Mesenchymal stem cell of Wharton's jelly (primary cell): ENCODE measurements around a stretch of chr17.

DNA sequence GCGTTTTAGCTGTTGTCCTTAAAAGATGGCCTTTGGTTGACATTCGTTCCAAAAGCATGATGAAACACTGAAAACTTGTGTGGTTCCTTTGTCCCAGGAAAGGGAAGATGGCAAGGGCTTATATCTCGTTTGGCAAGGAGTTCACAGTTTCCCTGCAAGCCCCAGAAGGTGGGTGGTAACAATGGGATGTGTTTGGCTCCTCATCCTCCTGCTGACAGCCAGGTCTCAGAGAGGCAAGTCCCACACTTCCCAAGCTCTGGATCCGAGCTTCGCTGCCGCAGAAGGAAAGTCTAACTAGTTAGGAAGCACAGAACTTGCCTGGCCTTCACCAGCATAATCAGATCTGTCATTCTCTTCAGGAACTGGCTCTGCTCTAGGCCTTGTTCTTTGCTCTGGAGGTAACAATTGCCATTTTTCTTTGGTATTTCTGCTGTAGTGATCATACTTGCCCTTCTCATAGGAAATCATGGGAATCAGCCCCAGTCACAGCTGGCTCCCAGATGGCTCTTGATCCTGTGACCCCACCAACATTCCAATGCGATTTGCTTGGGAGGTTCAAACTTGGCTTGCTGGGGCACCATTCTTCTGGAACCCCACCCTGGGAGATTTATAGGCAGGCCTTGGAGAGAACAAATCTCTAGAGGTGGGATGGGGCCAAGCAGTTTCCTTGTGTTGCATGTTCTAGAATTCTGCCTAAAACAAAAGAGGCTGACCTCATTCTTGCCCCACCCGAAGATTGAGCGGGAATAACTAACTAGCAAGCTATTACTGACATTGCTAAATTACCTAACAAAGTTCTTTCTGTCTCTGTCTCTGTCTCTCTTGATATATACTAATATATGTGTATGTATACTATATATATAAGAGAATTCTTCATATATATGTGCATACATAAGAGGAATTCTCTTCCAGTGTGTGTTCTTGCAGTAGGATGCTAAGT is 18.0 kb downstream of the KPNA2 start:
- CAGE, long polyA plus RNA = no peak

DNA sequence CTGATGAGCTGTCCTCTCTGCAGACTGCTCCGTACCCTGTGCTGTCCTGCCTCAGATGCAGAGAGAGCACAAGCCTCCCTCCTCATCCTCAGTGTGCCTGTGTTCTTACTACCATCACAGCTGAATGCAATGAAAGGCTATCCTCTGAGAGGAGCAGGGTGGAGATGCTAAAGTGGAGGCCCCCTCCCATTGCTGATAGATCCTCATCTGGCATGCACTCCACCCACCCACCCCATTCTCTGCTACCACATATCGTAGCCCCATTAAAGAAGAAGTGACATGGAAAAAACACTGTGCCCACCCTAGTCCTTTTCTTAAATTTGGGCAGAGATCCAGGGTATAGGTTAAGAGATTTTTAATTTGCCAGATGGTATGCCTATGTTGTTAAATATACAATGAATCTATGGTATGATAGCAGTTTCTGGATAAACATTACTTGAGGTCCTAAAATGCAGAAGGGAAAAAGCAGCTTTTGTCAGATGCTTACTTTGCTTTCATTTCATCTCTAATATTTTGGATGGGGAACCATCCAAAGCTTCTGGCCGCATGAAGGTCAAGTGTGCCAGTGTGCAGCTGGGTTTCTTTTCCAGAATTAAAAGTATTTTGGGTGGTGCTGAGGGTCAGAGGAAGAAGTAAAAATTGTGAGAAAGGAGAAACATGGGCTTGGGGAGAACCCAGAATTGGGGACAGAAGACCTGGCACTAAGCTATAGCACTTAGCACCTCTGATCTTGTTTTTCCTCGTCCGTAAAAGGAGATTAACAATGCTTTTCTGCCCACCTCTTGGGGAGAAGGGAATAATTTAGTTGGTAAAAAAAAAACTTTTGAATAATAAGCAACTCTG is 93.3 kb downstream of the KPNA2 start:
- CAGE, long polyA plus RNA = no peak

GRCh38 chr17:68183963-68184672 is 63.7 kb upstream of the AMZ2 start:
- CAGE, long polyA plus RNA = no peak

- CAGE, long polyA plus RNA = no peak
Measured at GRCh38 chr17:68195984-68196785, 51.7 kb upstream of the AMZ2 start.

GRCh38 chr17:68237758-68238270 is 10.0 kb upstream of the AMZ2 start:
- CAGE, long polyA plus RNA = no peak

- CAGE, long polyA plus RNA = no peak
Measured at GRCh38 chr17:68248886-68249200, 1.0 kb downstream of the AMZ2 start.

DNA sequence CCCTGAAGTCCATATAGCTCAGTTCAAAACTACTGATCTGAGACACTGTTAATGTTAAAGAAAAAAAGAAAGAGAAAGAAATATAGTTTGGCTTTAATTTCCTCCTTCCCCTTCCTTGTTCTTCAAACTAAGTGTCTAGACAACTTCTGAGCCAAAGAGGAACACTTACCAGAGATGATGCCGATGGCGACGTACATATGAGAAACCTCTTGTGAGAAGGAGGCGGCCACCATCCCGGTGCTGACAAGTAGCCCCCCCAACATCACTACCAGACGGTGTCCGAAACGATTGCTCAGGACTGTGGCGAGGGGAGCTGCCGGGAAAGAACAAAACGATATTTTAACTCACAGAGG is 17.2 kb downstream of the SLC16A6 start:
- CAGE, long polyA plus RNA = no peak

GRCh38 chr17:68290057-68291011 is 593 bp downstream of the SLC16A6 start:
- CAGE, long polyA plus RNA = no peak

DNA sequence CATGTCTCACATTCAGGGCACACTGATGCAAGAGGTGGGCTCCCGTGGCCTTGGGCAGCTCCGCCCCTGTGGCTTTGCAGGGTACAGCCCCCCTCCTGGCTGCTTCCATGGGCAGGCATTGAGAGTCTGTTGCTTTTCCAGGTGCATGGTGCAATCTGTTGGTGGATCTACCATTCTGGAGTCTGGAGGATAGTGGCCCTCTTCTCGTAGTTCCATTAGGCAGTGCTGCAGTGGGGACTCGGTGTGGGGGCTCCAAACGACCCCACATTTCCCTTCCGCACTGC is 5.7 kb downstream of the PRKAR1A start:
- CAGE, long polyA plus RNA = no peak

DNA sequence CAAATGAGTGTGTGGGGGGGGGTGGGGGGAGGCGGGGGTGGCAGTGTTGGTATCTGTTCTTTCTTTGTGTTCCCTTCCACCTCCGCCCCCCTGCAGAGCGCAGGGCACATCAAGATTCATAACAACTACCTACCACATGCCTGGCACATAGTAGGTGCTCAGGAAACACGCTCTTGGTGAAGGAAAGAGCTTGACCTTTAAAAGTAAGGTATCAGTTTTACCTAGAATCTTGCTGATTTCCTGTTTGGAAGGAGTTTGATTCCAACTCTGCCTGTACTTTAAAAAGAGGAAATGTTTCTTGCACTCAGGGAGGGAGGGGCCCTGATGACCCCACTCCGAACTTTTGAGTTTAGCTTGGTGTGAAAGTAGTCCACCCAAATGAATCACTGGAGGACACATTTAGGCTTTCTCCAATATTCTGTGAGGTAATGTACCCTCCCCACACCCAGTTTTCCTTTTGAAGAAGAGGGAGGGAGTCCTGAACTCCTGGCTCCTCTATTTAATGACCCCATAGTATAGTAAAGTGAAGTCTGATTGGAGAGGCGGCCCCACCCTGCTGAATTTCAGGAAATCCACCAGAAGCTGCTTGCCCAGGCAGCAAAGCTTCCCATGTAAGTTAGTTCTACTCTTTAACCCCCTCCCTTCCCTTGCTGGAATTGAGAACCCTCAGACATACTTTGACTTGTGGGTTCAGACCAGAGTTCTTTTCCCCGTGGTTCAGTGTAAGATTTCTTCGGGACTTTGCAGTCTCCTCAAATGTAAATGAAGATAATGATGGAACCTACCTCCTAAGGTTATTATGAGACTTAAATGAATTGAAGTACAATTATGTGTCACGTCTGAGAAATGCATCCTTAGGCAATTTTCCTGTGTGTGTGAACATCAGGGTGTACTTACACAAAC is 674 bp upstream of the FAM20A start:
- CAGE, long polyA plus RNA = no peak

DNA sequence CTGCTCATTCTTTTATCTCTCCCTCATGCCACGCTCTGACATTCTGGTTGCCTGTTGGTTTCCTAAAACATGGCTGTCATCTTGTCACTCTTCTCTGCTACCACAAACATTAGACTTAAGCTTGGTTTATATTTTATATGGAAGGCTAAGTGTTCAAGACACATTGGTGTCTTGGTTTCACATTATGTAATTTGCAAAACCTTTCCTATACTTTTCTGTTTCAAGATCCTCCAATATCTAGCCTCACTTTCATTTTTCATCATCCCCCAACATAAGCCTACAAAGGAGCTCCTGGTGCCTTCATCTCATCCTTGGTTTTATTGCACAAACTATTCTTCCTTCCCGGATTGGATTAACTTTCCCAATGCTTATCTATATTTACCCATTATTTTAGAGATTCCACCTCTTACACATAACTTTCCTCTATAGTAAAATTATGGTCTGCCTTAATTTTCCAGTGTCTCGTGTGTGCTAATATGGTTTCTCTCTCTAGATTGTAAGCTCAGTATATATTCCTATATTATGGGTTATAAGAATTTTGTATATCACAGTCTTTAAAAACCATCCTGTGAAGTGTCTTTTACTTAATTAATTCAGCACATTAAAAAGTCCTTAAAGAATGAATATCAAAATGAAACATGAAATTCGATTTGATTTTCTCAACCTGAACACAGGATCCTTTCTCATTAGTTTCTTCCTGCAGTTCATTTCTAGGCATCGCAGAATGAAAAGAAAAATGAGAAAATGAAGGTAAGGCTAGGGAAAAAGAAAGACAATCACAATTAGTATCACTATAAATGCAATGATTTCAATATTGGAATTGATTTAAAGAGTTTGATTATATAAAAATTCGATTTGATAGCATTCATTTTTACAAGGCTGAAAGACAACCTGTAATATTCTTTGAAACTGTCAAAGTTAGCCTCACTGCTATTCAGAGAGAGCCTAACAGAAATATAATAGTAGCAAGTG is 36.6 kb upstream of the ABCA8 start:
- CAGE, long polyA plus RNA = no peak

GRCh38 chr17:69147315-69148070 is 5.8 kb upstream of the ABCA6 start:
- CAGE, long polyA plus RNA = no peak

DNA sequence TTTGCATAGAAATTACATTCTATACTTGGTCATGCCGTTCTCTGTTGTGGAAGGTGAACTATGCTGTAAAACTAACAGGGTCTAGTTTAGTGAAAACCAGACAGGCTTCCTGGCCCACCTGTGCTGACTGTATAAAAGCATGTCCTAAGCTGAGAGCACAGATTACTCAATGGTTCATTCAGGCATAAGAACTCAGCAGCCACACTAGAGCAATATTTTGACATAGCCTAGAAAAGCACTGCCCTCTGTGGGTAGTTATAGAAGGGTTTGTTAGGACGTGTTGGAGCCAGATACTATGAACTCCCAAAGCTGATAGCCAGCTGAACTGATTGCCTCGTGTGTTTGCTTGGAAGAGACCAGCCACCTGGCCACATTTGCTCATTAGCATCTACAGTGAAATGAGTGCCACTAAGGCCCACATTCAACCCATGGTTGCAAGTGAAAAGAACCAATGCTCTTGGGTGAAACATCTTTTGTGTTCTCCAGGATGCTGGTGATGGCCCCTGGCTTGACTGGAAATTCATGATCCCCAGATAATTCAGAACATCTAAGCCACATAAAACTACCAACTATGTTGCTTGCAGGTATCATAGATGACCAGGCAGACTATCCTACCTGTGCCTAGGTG is 30.8 kb upstream of the ABCA5 start:
- CAGE, long polyA plus RNA = no peak

DNA sequence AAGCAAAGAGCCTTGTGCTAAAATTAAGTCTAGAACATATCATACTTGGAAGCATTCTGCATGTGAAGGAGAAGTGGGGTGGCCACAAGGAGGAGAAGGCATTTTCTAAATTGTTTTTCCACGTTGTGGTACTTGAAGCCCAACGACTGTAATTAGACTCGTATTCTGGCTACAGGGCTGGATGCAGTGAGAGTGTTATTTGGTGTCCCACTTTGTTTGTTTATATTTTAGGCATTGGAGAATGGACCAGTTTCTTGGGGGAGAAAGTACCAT is 71.5 kb downstream of the MAP2K6 start:
- CAGE, long polyA plus RNA = no peak

DNA sequence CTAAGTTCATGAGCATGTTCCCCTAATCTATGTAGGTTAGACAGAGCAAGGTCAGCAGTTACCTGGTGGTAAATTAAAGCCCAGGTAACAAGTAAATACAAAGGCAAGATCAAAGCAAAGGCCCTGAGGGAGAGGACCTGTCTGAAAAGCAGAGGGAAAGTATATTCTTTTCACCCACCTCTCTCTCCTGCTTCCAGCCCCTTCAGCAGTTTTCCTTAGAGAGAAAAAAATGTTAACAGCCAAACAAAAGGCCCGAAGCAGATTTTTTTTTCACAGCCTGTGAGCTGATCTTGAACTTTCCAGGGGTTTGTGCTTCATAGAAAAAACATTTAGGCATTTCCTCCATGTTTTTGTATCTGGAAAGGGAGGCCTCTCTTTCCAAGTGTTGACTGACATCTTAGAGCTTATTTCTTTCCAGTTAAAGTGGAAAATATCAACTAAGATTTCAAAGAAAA is 302.8 kb downstream of the MAP2K6 start:
- CAGE, long polyA plus RNA = no peak

DNA sequence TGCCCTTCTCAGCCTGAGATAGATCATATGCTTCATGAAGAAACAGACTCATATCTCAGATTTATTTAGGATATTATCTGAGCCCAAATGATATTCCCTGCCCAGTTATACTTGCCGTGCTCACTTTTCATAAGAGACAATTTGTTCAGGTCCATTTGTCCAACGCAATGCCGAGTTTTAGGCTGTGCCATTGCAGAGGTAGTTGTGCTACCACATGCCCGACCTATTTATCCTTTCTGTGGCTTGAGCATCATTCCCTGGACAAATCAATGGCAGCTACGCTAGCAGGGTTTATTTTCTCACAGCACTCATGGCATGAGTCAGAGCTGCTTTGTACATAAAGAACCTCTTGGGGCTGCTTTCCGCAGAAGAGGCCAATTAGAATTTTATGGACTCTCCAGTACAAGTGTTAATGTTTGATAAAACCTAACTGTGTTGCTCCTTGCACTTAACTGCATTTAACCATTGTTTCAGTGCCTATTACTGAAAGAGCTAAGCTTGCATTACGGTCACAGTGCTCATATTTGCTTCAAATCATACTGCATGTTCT is 491.9 kb downstream of the KCNJ2 start:
- CAGE, long polyA plus RNA = no peak

GRCh38 chr17:72123503-72123826 is 2.6 kb downstream of the SOX9 start:
- CAGE, long polyA plus RNA = no peak

GRCh38 chr17:72183207-72183722 is 62.4 kb downstream of the SOX9 start:
- CAGE, long polyA plus RNA = no peak

DNA sequence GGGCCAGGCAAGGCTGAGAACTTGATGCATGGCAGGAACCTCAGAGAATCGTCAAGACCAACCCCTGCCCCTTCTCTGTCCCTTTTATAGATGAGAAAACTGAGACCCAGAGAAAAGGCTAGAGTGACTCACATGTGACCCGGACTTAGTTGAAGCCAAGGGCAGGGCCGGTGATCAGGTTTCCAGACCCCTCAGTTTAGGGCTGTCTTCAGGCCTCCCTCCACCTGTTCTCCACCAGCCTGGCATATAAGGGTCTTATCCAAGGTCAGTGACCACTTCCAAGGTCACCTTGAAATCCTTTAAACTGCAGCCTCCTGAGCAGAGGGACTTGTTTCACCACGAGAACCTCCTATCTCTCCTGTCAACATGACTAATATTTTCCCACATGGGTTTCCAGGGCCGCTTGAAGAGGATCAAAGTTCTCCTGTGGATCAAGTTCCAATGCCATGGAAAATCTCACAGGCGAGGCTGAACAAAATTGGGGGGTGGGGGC is 279.3 kb downstream of the SOX9 start:
- CAGE, long polyA plus RNA = no peak

DNA sequence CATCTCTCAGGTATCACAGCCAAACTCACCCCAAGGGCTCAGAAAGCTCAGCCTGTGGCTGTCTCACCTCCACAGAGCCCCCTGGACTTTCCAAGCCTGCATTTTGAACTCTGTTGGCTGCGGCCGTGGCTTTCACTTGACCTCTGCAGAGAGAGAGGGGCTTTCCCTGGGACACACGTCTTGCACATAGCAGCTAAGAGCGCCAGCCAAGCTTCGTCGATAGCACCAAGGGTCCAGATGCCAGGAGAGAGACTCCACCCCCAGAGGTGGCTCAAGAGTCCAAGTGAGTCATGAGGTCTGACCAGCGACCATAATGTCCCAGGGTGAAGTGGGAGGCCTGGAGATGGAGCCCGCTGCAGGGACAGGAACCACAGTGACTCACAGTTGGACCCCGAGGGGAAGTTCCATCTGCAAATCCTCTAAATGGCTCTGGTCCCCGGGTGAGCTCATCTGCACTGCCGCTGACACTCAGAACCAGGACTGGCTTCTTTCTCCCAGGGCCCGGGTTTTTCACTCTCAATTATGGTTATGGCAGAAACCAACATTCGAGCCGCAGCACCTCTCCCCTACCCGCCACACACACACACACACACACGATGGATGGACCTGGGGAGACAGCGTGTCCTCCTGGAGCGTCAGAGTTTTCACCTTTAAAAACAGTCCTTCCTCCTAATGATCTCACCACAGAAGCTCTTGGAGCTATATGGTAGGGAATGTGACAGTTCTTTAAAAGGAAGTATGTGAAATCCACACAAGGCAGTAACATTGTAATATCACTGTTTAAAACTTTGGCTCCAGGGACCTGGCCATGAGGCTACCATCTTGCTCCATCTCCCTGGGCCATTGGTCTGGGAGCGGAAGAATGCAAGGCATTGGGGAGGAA is 302.1 kb downstream of the SOX9 start:
- CAGE, long polyA plus RNA = no peak